LUHMES (cell line): ENCODE measurements around a stretch of chr6.

DNA sequence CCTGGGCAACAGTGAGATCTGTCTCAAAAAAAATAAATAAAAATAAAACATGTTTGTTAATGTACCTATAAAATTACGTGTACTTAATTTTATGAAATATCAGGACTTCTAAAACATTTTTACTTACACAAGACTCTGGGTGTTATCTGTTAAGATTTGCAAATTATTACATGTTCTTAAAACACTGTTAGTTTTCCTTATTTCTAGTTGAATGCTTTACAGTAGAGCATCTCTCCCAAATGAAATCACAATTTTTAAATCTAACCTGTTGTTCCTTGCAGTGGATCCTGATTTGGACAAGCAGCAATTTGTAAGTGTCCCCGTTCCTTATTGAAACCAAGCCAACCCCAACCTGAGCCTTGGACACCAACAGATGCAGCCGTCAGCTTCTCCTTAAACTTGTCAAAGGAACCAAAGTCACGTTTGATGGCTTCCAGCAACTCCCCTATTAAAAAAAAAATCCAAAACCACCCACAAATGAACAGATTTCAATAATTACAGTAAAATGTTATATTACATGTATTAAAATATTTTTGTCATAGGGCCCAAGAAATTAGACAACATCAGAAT, 8.4 kb downstream of the SOD2 start:
- PRO-cap: no peak

- PRO-cap: no peak
Measured at GRCh38 chr6:159692258-159693126, 549 bp downstream of the SOD2 start.

DNA sequence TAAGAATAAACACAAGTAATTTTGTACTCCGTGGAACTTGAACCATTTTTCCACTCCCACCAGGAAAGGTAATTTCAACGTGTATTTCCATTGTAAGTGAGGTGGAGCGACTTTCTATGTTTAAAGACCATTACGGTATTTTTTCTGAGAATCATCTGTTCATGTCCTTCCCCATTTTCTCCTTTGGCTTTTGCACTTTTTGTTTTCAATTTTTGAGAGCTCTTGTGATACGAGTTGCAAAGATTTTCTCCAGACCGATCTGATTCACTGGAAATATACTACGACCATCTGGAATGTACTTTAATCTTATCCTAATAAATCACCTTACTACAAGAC, 1.2 kb upstream of the WTAP start:
- PRO-cap: no peak

DNA sequence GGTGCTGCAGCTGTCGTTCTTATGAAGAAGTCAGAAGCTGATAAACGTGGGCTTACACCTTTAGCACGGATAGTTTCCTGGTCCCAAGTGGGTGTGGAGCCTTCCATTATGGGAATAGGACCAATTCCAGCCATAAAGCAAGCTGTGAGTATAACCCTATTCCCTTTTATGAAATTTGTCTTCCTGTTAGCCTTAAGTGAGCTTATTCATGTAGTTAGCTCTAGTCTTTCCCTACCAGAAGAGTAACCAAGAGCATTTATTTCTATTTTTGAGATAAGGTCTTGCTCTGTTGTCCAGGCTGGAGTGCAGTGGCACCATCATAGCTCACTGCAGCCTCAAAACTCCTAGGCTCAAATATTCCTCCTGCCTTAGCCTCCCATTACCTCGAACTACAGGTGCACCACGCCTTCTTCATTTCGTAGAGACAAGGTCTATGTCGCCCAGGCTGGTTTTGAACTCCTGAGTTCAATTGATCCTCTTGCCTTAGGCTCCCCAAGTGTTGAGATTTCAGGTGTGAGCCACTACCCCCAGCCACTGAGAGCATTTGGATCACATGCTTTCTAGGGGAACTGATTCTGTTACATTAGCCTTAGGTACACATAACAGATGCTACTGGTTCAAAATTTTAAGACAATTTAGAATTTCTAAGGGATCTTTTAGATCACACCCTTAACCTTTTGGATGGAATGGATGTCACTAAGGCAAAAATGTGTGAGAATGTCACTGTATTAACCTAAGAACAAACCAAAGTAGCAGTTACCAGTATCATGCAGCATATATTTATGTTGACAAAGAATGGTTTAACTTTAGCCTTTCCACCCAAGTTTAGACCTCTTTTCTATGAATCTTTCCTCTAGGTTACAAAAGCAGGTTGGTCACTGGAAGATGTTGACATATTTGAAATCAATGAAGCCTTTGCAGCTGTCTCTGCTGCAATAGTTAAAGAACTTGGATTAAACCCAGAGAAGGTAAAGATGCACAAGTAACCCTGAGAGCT, 11.8 kb downstream of the TCP1 start:
- PRO-cap: no peak

DNA sequence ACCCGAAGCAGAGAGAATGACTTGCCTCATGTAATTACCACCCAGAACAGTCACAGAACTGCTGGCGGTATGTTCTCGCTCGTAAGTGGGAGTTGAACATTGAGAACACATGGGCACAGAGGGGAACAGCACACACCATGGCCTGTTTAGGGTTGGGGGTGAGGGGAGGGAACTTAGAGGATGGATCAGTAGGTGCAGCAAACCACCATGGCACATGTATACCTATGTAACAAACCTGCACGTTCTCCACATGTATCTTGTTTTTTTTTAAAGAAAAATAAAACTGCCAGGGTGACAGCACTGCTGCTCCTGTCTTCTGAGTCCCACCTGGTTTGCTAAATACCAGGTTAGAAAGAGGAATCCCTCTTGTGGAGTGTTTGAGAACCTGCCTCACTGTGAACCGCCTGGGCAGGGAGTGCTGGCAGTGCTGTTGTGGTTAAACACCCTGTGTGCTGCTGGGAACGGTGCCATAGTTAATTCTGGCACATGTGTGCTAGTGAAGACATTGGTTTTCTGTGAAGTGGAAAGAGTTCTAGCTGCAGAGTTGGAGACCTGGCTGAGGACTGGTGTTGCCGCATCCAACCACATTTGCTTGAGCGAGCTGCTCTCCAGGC, 72.6 kb downstream of the IGF2R start:
- PRO-cap: no peak

DNA sequence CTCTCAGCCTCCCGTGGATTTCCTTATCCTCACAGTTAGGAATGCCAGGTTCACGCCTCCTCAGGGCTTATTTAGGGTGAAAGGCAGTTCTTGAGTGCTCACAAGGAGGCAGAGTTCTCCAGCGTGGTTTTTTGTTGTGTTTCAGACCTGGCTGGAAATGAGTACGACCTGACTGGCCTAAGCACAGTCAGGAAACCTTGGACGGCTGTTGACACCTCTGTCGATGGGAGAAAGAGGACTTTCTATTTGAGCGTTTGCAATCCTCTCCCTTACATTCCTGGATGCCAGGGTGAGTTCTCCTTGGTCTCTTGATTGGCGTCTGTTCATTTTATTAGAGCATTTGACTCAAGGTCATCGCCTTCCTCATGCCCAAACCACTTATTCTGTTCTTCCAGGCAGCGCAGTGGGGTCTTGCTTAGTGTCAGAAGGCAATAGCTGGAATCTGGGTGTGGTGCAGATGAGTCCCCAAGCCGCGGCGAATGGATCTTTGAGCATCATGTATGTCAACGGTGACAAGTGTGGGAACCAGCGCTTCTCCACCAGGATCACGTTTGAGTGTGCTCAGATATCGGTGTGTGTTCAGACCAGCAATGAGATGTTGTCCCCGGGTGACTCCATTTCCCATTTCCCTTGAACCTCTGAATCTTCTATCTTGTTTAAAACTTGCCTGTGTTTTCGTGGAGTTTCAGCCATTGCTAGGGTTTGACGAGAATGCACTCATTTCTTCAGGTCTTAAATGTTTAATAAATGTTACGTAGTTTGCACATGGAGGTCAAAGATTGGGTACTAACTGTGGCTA, 60.1 kb upstream of the SLC22A1 start:
- PRO-cap: unidirectional peak, minus-strand start at position 414 of the sequence

DNA sequence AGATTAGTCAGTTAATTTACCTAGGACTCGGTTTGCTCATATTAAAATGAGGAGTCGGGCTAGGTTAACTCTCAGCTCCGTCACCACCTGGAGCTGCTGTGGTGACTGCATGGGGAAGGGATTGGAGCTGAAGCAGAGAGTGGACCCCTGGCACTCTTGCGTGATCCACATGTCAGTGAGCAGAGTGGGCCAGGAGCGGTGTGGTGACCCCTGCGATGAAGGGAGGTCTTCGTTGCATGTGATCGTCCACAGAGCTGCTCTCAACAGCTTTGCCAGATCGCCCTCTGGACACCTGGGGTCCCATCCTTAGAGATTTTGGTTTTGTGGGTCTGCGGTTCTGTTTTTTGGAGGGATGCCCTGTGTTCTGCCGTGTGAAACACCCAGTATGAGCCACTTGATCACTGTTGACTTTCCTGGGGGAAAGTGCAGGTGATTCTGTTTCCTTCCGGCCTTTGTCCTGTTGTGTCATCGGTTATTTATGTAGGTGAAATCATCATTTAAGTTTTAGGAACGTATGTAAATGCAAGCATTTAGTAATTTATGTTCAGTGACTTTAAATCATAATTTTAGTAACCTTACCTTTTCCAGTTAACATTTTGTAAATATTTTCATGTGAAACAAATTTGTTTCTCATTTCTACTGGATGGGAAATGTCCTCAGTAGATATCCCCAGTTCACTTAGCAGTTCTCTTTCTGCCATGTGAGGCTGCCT, 56.5 kb upstream of the SLC22A1 start:
- PRO-cap: no peak

- PRO-cap: no peak
Measured at GRCh38 chr6:160084872-160085662, 36.5 kb upstream of the SLC22A1 start.

- PRO-cap: no peak
Measured at GRCh38 chr6:160102765-160104036, 18.4 kb upstream of the SLC22A1 start.

DNA sequence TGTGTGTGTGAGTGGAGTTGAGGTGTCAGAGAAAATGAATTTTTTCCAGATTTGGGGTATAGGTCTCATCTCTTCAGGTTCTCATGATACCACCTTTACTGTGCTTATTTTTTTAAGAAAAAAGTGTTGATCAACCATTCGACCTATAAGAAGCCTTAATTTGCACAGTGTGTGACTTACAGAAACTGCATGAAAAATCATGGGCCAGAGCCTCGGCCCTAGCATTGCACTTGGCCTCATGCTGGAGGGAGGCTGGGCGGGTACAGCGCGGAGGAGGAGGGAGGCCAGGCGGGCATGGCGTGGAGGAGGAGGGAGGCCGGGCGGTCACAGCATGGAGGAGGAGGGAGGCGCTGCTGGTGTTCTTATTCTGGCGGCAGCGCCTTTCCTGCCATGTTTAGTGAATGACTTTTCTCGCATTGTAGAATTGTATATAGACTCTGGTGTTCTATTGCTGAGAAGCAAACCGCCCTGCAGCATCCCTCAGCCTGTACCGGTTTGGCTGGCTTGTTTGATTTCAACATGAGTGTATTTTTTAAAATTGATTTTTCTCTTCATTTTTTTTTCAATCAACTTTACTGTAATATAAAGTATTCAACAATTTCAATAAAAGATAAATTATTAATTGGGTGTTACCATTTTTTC, 15.6 kb upstream of the SLC22A1 start:
- PRO-cap: no peak

GRCh38 chr6:160120168-160120472, 1.5 kb upstream of the SLC22A1 start:
- PRO-cap: no peak

DNA sequence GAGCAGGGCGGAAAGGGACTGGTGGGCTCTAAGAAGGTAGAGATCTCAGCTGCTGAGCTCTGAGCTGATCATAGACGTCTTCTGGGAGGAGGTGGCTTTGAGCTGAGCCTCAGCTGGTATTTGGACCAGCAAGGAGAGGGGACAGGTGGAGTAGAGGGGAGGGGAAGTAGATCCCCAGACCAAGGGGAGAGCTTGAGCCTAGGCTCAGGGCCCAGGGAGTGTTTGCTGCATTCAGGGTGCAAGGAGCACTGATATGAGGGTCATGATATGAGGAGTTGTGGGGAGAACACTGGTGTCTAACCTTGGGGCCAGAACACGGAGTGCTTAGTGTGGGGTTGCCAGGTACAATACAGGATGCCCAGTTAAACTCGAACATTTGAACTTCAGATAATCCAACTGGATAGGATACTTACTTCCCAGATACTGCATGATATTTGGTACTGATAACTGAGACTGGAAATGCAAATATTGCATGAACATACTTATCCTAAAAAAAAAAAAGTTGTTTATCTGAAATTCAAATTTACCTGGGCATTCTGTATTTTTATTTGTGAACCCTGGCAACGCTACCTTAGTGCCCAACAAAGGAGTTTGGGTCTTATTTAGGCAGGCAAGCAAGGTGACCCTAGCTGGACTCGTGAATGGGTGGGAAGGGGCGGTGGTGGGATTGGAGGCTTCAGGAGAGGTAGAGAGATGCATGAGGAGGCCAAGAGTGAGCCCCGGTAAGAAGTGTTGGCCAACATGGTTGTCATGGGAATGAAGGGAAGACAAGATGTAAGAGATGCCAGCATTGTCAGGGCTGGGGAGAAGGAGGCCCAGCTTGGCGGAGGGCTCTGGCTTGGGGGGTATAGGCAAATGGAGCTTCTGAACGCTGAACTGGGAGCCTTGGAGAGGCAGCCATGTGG, 2.5 kb downstream of the SLC22A1 start:
- PRO-cap: no peak

DNA sequence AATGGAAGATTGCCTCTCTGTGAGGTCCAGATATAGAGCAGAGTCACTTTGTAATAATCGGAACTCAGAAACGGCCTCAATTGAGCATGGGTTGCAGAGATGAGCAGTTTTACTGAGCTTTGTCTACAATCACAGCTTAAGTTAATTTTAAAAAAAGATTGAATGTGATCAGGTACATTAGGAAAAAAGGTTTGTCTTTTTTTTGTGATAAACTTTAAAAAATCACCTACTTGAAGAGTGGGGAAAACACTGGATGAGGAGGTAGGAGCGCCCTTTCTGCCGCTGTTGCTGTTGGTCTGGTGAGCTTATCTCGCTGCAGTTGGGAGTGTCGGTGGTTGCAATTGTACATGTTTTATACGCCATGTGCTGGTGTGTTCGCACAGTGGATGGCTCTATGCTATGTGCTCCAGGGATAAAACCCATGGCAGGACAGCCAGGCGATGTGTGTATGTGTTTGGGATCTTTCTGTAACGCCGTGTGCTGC, 1.5 kb downstream of the SLC22A3 start:
- PRO-cap: no peak

DNA sequence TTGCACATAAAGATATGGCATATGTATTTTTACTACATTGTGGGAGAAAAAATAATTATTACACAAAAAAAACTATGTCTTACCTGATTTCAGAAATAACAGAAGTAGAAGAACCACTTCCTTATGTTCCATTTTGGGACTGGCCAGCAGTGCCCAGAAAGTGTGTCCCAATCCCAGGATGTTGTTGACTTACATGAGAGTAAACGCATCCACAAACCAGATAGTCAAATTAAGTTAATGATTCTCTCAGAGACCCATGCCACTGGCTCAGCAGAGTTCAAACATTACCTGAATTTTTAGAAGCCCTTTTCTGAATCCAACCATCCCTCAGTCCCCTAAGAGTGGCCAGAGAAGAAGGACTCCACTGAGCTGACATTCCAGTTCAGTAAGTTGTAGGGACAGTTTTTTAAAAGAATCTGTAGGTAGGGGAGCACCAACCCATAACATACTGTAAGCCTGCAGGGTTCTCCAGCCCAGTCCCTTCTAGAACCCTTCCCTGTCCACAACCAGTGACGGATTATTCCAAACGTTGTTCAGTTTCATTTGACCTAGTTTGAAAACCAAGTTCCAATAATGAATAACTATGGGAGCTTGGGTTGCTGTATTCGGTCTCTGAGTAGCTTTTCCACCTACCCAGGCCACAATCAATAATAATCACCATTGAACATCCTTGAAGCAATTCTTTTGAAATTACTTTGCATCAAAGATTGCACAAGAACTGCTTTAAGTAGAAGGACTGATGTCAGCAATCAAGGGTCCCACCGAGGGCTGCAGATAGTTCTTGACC, 153.0 kb downstream of the LPA start:
- PRO-cap: no peak

GRCh38 chr6:160930339-160931618, 60.8 kb upstream of the MAP3K4 start:
- PRO-cap: no peak

DNA sequence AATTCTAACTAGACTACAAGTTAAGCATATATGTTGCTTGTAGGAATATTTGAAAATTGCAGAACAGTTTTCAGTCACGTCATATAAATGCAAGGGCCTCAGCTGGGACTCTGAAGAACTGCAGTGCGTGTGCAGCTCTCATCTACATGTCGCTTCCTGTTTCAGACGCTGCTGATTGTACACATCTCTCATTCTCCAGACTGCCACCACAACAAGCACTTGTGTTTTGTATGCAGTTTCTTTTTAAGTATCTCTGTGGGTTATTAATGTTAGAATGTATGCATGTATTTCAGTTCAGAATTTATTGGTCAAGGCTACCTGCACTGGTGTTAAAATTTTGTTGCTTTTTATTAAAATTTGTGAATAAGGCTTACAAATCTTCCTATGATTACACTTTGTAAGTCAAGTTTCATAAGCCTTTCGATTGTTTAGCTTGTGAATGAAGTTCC, 119.8 kb downstream of the MAP3K4 start:
- PRO-cap: no peak

- PRO-cap: no peak
Measured at GRCh38 chr6:162056749-162057249, 670.8 kb downstream of the PRKN start.

DNA sequence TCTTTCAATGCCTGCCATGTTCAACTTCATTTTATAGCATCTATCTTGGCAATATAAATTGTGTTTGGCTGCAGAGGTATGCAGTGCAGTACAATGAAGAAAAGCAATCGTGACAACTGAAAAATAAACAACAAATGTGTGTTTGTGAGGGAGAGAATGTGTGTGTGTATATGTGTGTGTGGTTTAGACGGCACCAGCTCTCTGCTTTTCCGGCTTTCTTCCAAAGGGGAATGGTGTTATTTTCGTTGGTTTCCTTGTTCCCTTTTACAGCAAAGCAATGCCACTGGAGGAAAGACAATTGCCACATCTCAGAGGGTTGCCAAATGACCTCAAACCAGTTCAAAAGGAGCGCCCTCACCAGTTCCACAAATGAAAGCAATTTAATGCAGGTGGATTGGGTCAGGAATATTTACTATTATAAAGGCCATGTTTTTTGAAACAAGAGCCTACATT, 587.2 kb downstream of the PRKN start:
- PRO-cap: no peak

DNA sequence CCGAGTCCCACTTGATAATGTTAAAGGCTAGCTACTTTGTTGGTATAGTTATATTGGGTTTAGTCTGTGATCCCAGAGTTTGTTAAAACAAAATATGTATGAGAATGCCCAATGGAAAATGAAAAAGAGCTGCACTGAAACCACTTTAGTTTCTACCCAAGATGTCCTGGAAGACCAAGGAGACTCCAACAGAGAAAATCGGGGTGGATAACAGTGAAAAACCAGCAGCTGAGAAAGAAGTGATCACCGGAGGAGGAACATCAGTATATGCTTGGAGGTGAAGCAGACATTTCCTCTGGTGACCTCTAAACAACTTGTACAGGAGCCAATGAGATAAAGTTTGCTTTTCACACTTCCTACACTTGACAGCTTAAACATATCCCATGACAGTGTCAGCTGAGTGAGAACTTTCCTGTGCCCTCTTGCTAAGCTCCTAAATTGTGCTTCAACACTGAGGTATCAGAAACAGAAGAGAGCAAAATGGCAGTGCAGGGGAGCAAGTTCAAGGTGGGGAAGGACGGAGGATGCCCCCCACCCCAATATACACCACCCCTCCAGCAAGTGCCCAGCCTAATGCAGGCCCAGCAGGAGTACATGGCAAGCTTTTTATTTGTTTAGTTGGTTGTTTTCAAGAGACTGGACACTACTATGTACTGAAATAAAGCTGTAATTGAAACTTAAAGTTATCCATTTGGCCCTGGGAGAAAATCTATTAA, 540.4 kb downstream of the PRKN start:
- PRO-cap: no peak

DNA sequence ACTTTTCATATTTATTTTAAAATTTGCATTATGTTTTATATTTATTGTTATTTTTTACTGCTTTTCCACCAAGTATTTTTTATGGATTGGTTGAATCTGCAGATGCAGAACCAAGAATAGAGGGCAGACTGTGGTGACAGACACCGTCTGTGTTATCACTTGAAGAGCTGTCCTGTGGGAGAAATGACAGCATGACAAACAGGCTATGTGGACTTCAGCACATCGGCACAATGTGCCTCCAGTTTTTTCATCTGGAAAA, 493.0 kb downstream of the PRKN start:
- PRO-cap: no peak